ENCODE results near the genes OR4C5, OR4A47, OR4C13, OR4C12, OR5L1, OR5D18, OR5T1, OR5M11 and OR5AK2.

DNA sequence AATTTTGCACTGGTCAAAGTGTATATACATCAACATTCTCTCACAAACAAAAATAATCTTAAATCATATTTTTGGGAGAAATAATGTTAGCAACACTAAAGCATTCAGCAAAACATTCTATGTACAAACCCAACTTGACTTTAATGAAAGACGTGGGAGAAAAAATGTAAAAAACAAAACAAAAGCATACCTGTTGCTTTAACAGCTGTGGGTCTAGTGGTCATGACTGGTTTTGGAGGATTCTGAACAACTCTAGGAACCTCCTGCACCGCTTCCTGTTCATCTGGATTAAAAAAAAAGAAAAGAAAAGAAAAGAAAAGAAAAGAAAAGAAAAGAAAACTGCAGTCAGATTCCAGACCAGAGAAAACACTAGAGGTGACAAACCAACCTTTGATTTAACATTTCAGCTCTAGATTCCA, 2.1 kb downstream of the FNBP4 start:
- RRBS, result no CpG with 5 or more reads among the region's 2 CpGs

DNA sequence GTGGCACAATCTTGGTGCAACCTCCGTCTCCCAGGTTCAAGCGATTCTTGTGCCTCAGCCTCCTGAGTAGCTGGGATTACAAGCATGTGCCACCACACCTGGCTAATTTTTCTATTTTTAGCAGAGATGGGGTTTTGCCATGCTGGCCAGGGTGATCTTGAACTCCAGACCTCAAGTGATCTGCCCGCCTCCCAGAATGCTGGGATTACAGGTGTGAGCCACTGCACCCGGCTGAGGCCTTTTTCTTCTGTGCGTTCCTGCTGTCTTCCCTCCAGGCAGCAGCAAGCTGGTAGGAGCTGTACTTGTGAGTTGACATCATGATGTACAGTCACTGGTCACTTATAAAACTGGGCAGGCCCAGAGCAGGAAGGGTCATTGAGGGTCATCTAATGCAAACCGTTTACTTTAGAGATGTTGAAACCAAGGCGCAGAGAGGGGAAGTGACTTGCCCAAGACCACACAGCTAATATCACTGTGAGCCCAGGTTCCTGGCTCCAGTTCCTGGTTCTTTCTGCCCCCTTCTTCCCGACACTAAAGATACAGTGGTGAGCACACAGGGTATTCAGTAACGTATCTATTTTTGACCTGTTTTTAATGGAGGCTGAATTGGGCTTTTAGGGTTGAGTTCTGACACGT, 27.2 kb downstream of the PTPRJ start:
- RRBS, result no CpG with 5 or more reads among the region's 10 CpGs

DNA sequence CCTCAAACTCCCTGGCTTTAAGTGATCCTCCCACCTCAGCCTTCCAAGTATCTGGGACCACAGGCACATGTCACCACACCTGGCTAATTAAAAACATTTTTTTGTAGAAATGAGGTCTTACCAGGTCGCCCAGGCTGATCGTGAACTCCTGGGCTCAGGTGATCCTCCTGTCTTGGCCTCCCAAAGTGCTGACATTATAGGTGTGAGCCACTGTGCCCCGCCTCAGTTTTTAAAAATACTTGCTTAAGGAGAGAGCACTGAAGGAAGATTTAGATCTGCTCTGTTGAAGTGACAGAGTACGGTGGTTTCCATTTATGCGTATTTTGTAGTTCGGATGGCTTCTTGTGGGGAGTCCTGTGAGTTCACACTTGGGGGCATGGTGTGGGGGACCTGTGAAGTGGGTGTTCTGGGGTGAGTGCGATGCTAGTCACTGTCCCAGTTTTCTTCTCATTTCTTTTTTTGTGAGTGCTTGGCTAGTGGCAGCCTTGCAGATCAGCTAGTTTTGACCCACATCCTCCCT, 31.4 kb downstream of the PTPRJ start:
- RRBS, result no CpG with 5 or more reads among the region's 7 CpGs

DNA sequence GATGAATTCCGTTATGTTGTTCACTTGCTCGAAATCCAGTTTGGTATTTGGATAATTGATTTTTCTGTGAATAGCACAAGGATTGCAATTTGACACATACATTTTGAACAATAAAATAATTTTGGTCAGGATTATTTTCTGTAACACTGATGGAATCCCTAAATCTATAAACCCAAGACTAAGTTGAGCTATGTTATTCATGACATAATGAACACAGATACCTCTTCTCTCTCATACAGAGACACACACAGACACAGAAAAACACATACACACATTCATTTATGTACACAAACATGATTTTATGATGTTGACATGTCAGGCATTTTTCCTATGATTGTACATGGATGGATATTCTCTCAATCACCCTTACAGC, at the start of gene OR4C5:
OR4C5 (minus strand) TSS at position 102 of the 373 bp plus-strand sequence.
- RRBS, result no CpG with 5 or more reads among the region's 2 CpGs

DNA sequence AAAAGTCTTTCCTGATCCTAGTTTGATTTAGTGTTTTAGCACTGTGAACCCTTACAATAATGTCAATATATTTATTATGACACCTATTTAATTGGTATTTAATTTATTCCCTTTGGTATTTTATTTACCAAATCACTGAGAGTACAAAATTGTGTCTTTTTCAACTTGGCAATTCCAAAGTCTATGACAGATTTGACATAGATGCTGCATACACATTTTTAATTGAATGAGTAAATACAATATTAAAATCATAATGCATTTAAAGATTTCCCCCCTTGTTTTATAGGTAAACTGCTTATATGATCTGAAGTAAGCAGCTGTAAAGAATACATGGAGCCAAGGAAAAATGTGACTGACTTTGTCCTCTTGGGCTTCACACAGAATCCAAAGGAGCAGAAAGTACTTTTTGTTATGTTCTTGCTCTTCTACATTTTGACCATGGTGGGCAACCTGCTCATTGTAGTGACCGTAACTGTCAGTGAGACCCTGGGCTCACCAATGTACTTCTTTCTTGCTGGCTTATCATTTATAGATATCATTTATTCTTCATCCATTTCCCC, at the start of gene OR4A47:
OR4A47 (plus strand) TSS at position 331 of the 560 bp plus-strand sequence.
- RRBS, result no CpG with 5 or more reads among the region's 1 CpG

DNA sequence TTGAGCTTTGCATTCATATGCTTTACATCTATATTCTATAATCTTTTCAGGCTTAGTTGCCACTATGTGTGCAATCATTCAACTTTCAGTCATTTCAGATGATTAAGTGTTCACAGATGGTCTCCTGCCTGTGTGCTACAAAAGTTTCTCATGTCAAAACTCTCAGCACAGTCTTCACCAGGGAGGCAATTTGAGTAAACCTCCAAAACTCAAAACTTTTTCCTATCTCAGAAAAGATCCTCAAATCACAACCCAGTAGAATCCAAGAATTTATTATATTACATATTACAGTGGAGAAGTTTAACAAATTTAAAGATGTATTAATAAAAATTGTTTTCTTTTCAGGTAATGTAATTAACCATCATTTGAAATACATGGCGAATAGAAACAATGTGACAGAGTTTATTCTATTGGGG, at the start of gene OR4C13:
OR4C13 (plus strand) TSS at position 343 of the 416 bp plus-strand sequence.
- RRBS, result no CpG with 5 or more reads among the region's 1 CpG

GRCh38 chr11:49982313-49982822, at the start of gene OR4C12:
TSS of gene OR4C12 (minus strand) at chr11:49982535.
- RRBS, result no CpG with 5 or more reads among the region's 2 CpGs

GRCh38 chr11:55099038-55099308, 163.0 kb upstream of the TRIM48 start:
- RRBS, result no CpG with 5 or more reads among the region's 5 CpGs

DNA sequence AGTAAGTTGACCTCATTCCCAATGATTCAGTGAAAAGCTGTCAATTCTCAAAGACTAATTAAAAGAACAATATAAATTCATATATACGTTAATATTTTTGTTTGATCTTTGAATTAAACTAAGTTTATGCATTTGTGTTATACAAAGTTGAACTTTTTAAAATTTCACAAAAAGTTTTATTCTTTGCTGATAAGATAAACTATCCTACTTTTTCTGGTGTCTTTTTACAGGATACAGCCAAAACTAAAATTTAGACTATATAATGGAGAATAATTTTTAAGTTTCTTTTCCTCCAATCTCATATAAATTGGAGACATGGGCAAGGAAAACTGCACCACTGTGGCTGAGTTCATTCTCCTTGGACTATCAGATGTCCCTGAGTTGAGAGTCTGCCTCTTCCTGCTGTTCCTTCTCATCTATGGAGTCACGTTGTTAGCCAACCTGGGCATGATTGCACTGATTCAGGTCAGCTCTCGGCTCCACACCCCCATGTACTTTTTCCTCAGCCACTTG, at the start of gene OR5L1:
OR5L1 (plus strand) TSS at position 216 of the 513 bp plus-strand sequence.
- RRBS, result no CpG with 5 or more reads among the region's 3 CpGs

- RRBS, result no CpG with 5 or more reads among the region's 6 CpGs
These were observed at the start of gene OR5D18 for GRCh38 chr11:55819264-55819833. TSS of gene OR5D18 (plus strand) at chr11:55819630.

DNA sequence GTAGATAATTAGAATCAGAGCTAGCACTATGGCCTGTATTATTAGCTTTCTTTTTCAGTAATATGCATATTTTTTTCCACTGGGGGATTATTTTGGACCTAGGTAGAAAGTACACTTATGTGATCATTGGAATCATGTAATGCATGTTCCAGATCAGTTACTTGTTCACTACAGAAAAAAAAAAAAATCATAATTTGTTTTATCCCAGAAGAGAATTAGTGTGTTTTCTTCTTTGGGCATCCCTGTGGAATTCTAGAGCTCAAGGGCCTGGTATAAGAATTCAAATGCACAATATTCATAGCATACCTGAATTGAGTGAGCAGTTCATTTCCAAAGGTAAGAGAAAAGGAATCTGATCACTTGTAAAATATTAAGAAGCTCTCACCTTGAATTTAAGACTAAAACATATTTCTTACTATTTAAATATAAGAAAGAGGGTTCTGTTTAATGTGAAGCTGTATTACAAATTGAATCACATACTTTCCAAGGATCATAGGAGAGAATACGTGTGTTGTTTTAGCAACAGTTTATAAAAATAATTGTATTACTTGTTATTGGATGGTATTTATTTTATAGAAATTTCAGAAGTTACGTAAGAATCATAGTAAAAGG, at the start of gene OR5T1:
OR5T1 (plus strand) TSS at position 318 of the 612 bp plus-strand sequence.
- RRBS, result no CpG with 5 or more reads among the region's 2 CpGs

GRCh38 chr11:56543132-56543534, at the start of gene OR5M11:
TSS of gene OR5M11 (minus strand) at chr11:56543257.
- RRBS, result no CpG with 5 or more reads among the region's 3 CpGs

DNA sequence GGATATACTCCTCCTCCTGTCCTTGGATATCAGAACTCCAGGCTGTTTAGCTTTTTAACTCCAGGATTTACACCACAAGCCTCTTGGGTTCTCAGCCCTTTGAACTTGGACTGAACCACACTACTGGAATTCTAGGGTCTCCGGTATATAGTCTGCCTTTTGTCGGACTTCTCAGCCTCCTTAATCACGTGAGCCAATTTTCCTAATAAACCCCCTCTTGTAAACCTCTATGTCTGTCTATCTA, 22.7 kb downstream of the OR9G1 start:
- RRBS, result no CpG with 5 or more reads among the region's 3 CpGs

DNA sequence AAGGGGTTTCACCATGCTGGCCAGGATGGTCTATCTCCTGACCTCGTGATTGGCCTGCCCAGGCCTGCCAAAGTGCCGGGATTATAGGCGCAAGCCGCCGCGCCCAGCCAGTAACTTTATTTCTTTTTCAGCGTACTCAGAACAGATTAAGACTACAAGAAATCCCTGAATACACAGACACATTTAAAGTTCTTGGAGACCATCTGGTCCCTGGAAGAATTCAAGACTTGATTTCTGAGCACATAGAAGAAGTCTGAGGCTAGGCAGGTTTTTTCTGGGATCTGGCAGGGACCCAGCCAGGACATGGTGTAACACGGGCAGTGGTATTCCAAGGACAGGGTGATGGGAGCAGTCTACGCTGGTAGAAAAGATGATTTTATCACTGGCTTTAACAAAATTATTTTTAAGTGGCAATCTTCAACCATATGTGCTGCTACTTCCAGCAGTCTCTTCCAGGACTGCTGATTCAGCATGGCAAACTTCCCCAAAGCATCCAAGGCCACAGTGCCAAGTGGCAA, 105.3 kb upstream of the OR5AK2 start:
- RRBS, result no CpG with 5 or more reads among the region's 9 CpGs

- RRBS, result no CpG with 5 or more reads among the region's 1 CpG
These were observed at the start of gene OR5AK2 for GRCh38 chr11:56988727-56989195. TSS of gene OR5AK2 (plus strand) at chr11:56988914.

DNA sequence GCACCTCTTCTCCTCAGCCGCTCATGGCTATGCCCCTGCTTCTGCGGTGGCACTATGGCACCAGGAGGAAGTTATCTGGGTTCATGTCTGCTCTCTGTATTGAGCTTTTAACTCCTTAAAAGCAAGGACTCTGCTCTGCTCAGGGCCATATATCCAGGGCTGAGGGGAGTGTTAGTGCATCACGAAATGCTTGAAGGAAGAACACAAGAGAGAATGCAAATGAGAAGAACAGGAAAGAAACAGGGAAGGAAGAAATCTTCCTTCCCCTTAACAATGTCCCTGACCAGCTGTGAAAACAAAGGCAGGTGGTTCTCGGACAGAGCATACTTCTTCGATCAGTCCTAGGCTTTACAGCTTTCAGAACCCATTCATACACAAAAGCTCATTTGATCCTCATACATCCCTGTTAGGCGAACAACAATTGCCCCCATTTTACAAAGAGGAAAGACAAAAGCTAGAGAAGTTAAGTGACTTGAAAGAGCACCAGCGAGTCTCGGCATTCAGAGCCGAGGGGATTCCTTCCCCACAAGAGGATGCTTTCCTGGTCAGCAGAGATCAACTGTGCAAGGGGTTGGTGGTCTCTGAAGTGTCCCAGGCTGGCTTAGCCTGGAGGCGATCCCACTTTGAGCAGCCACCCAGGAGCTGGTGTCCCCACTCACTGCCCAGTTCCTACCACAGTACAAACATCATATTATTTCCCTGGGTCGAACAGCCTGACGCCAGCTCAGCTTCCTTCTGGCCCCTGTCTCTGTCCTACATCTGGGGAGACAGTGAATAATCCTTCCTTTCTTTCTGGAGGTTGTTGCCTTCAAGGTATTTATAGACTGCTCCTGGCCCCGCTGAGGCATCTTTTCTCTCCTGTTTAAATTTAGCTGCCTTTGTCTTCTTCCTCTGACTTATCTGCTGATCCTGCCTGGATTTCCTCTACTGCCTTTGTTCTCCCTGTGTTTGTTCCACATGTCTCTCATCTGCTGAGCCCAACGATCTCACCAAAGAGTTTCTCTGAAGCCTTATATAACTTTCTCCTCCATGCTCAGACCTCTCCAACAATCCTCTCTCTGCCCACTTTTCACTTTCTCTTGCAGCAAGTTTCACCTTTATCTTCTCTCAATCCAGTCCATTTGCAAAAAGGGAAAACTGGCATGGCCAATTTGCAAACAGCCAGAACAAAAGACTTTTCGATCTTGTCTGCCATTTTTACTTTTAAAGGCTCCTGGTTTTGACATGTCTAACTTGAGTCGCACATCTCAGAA, 57.0 kb upstream of the LRRC55 start:
- RRBS, result no CpG with 5 or more reads among the region's 16 CpGs

DNA sequence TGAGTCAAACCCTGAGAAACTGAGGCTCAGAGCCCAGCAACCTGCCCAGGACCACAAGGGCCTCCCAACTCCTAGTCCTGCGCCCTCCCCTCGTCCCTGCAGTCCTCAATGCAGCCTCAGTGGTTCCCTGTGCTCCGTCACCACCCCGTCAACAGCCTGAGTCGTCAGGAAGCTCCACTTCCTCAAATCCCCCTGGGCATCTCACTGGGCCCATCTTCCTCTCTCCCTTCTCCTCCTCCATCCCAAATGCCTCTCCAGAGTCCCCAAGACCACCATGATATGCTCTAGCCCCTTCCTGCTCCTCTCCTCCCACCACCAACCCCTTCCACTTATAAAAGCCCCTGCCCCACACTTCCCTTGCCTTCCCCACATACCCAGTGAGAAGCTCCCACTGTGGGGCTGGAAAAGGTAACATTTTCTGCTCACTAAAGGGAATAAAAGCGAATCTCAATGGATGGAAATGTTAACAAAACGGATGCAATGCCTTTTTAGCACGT, 17.5 kb downstream of the TNKS1BP1 start:
- RRBS, result no CpG with 5 or more reads among the region's 8 CpGs

DNA sequence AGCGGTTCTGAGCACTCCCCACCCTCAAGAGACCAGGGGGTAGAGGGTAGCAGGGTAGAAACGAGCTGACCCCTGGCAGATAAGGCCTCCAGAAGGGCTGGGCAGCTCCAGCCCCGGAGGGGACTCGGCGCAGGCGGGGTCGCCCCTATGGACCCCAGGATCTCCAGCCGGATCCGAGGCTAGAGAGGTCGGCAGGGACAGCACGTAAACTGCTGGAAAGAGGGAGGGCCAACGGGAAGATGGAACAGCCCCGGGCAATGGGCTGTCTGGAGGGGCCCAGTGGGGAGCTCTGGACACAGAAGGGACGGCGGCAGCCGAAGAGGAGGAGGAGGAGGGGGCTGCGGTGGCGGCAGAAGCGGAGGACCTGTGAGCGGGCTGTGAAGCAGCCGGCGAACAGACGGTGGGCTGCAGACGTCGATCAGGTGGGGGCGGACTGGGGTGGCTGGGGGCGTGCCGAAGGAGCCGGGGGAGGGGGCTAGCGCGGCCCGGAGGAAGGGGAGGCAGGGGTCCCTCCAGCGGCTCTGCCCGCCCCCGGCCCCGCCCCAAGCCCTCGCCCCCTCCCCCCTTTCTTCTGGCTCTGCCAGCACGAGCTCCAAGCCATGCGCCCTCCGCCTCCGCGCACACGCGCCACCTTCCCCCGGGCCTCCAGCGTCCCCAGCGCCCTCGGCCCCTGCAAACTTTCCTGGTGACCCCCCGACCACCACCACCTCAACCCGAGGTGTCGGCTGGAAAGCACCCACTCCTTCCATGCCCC, 548 bp downstream of the TNKS1BP1 start:
- RRBS, result 2% methylated on average over 29 of the region's 51 CpGs

- RRBS, result no CpG with 5 or more reads among the region's 8 CpGs
These were observed 2.9 kb upstream of the TNKS1BP1 start for GRCh38 chr11:57327584-57328037.